HEK293 (cell line): ENCODE results near the gene DGKQ.

DNA sequence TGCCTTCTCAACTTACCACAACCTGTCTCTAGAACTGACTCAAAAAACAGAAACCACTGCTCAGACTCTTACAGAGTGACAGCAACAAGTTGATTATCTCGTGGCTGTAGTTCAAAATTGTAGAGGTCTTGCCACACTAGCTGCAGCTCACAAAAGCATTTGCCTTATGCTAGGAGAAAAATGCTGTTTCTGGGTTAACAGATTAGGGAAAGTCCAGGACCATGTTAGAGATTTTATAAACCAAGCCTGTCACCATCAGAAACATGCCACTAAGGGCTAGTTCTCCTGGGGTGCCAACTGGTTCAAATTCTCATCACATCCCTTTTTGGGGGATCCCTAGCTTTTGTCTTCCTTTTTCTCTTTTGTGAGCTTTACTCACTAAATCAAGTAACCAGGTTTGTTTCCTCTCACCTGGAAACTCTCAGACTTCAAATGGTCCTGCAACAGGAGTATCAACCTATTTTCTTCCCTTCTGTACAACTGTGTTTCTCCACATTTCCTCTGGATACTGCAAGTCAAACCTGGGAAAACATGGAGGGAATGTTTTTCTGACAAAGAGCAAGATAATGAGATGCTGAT lies 63.5 kb downstream of the ZNF721 start:
- PRO-cap = no peak
- RRBS, 2 experiments = no CpG with 5 or more reads among the region's 1 CpG

GRCh38 chr4:472839-473223 lies 26.1 kb downstream of the ZNF721 start:
- PRO-cap = no peak
- RRBS, 2 experiments = no CpG with 5 or more reads among the region's 4 CpGs

DNA sequence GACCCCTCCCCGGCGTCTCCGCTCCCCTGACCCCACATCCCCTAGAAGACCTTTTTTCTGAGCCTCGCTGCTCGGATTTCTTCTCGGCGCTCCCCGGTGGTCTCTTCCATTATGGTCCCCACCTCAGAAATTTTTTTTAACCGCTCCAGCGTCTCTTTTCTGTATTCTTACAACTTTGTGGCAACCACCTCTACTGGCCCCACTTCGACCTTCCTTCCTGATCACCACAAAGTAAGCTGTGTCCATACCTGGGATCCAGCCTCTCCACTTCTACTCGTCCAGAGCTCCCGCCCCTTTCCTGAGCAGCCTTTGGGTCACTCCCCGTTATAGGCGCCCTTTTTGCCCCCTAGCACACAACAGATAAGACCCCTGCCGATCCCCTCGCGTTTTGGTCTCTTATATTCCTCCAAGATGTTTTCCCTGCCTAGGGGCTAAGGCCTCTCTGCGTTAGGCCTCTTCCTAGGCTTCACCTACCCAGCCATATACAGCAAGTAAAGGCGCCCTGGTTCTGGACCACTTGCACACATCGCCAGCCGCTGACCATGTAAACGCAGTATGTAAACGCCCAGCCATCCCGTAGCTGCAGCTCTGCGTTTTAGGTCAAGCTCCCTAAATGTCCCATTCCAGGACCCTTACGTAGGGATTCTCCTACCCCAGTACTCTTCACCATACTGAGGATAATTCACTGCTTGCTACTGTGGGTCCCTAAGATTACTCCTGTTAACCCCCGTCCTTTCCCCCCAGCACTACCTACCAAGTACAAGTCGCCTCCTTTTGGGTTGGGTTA lies 678 bp downstream of the PIGG start:
- PRO-cap = unidirectional peak, minus-strand start at position 242 of the sequence
- RRBS, 2 experiments = 2% methylated on average over 8 of the region's 29 CpGs

DNA sequence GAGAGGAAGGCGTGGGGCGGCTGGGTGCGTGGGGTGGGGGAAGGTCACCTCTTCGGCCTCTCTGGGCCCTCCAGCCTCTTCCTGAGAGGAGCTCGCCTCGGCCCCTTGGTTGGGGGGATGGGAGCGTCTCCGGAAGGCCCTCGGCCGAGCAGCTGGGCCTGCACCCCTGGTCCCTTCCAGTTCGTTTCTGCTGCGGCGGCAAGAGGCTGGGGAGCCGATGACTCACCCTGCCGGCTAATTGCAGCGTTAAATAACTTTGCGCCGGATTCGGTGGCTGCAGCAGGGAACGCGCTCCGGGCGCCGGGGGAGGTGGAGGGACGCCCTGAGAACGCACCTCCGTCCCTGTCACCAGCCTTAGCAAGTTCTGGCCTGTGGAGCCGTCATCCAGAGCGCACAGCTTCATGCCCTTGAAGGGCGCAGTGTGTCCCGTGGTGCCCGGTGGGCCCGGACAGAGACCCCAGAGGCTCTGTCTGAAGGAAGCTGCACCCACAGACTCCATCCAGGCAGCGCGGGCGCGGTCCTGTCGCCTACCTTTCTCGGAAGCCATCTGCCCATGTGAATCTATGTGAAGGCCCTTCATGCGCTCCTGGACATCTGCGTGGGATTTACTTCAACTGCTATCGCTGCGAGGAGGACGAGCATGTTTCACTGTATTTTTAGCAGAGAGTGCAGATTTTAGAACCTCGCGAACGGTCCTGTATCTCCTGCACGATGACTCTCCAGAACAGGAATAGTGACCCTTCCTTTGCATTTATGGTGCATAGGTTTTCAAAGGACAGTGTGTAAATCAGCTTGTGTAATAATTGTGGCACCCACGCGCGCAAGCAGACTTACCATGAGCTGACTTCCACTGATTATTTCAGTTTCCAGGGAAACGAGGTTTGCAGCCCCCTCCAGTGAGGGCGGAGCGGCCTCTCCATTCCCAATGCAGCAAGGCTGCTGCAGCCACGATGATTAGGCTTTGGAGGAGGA lies 1.6 kb upstream of the TMEM271 start:
- PRO-cap = no peak
- RRBS, 2 experiments = 0 to 7% methylated on average over 5 of the region's 55 CpGs

- PRO-cap = no peak
- RRBS, 2 experiments = 83 to 100% methylated on average over 2 of the region's 11 CpGs
Measured at GRCh38 chr4:672222-672653, 1.8 kb downstream of the ATP5ME start.

DNA sequence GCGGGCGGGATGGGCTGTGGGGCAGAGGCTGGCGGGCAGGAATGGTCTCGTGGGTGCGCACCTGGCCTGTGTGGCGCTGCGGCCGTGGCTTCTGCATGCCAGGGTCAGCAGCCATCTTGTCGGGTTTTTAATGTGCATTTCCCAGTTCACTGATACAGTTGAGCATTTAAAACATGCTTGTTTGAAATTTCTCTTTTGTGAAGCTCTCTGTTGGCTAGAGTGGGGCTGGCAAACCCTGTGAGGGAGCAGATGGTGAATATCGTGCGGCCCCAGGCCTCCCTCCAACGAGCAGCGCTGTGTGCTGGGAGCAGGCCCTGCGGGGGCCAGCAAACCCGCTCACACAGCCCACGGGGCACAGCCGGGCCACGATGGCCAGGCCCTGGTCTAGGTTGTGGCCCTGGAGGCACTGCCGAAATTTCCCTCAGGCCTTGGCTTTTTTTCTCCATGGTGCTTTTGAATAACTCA lies 20.5 kb downstream of the PCGF3 start:
- PRO-cap = no peak
- RRBS, 2 experiments = no CpG with 5 or more reads among the region's 19 CpGs

GRCh38 chr4:730880-731359 lies 25.3 kb downstream of the PCGF3 start:
- PRO-cap = no peak
- RRBS, 2 experiments = 96 to 97% methylated on average over 16 of the region's 30 CpGs

- PRO-cap = no peak
- RRBS, 2 experiments = no CpG with 5 or more reads among the region's 24 CpGs
Measured at GRCh38 chr4:740656-741477, 35.2 kb downstream of the PCGF3 start.

GRCh38 chr4:759708-760201 lies 54.1 kb downstream of the PCGF3 start:
- PRO-cap = no peak
- RRBS, 2 experiments = 86 to 94% methylated on average over 5 of the region's 35 CpGs

GRCh38 chr4:763358-764310 lies 58.0 kb downstream of the PCGF3 start:
- PRO-cap = no peak
- RRBS, 2 experiments = 100% methylated on average over 2 of the region's 30 CpGs; no CpG with 5 or more reads in 1 of the 2 experiments

- PRO-cap = no peak
- RRBS, 2 experiments = 90 to 92% methylated on average over 14 of the region's 37 CpGs
Measured at GRCh38 chr4:791543-792281, 34.2 kb downstream of the CPLX1 start.

DNA sequence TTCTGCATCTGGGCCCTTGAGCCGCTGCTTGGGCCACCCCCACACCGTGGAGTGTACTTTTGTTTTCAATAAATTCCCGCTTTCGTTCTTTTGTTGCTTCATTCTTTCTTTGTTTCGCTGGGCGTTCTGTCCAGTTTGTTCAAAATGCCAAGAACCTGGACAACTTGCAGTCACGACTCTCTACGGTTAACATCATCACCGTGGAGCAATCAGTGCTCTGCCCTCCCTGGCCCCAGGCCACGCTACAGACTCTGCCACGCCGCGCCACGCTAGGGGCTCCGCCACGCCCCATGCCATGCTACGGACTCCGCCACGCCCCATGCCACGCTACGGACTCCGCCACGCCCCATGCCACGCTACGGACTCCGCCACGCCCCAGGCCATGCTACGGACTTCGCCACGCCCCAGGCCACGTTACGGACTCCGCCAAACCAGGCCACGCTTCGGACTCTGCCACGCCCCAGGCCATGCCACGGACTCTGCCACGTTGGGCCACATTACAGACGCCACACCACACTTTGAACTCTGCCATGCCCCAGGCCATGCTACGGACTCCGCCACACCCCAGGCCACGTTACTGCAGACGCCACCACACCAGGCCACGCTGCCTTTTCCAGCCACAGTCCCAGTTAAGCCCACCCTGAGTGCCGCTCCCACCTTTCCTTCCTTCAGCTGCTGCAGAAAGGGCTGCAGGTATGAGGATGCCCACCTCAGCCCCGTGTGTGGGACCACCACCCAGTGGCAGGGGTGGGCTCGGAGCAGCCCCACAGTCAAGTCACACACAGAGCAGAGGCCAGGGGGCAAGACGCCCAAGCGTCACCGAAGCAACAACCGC lies 26.7 kb downstream of the GAK start:
- PRO-cap = no peak
- RRBS, 2 experiments = no CpG with 5 or more reads among the region's 51 CpGs

- PRO-cap = no peak
- RRBS, 2 experiments = 93 to 98% methylated on average over 4 of the region's 18 CpGs
Measured at GRCh38 chr4:906633-907184, 25.4 kb downstream of the GAK start.

DNA sequence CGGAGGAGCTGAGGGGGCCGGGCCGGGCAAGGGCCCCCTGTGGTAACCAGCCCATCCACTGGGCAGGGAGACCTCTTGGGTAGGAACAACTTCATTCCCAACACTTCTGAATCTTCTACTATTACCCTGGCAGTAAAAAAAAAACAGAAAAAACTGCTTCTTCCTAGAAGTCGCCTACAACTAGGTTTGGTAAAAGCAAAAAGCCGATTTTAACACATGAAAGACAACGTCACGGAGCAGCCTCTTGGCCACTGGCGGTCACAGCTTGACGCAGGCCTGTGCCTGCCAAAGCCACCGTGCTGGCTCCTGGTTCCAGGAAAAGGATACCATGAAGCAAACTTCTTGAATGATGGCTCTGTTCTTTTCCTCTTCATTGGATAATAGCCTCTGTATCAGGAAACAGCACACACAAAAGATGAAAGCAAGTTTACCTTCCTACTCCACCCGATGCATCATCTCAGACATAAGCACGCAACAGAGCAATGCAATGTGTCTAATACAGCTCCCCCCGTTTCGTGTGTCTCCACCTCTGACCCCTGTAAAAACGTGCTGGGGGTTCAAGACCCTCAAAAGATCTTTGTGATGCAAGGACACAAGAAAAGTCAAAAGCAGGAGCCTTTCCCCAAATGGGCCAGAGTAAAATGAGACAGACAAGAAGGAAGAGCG lies 19.6 kb downstream of the GAK start:
- PRO-cap = no peak
- RRBS, 2 experiments = no CpG with 5 or more reads among the region's 16 CpGs

DNA sequence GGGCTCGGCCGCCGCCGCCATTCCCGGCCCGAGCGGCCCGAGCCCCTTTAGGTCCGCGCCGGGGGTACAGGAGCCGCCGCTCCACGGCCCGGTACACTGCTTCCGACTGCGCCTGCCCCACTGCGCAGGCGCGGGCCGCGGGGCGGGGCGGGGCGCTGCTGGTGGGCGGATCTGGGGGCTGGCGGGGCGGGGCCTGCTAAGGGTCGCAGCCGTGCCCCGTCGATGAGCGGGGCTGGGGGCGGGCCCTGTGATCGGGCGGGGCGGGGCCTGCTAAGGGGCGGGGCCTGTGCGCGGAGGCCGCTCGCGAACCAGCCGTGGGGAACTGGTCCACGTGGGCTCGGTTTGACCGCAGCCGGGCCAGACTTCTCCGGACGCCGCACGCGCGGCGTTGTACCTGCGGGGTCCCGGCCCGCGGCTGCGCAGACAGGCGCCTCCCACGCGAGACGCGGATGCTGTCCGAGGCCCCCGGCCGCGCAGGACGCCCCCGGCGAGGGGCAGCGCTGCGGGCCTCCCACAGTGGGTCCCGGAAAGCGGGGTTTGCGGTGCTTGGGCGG lies at the start of gene DGKQ:
Gene DGKQ, minus strand, starts transcription at position 108 of the 554 bp plus-strand sequence.
- PRO-cap = bidirectional peak, plus-strand start at position 332 of the sequence, minus-strand start at position 81 of the sequence
- RRBS, 2 experiments = 16 to 27% methylated on average over 34 of the region's 78 CpGs

DNA sequence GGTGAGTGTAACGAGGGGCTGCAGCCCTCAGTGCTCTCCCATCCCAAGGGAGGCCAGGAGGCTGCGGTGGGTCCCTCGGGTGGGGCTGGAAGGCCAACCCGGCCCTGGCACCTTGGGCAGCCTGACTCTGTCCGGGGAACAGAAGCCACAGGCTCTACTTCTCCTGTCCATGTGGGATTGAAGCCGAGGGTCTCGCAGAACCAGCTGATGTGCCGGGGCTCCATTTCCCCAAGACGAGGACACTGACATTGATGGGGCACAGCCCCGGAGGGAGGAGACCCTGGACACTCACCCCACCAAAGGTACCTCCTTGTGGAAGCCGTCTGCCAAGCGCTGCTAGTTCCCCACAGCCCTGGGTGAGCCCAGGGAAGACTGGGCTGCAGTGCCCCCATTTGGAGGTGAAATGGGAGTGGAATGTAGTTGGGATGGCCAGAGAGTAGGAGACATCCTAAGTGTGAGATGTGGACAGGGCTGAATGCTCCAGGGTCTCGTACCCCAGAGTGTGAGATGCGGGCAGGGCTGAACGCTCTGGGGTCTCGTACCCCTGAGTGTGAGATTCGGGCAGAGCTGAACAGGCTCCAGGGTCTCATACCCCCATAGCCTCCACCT lies 2.3 kb upstream of the SLC26A1 start:
- PRO-cap = no peak
- RRBS, 2 experiments = 93 to 95% methylated on average over 6 to 7 of the region's 17 CpGs

GRCh38 chr4:1010429-1011072 lies 875 bp upstream of the FGFRL1 start:
- PRO-cap = no peak
- RRBS, 2 experiments = 14 to 16% methylated on average over 12 of the region's 38 CpGs

- PRO-cap = no peak
- RRBS, 2 experiments = 100% methylated on average over 3 of the region's 23 CpGs; no CpG with 5 or more reads in 1 of the 2 experiments
Measured at GRCh38 chr4:1021554-1022205, 10.3 kb downstream of the FGFRL1 start.

- PRO-cap = no peak
- RRBS, 2 experiments = 87 to 100% methylated on average over 3 of the region's 25 CpGs
Measured at GRCh38 chr4:1022206-1022527, 10.7 kb downstream of the FGFRL1 start.

DNA sequence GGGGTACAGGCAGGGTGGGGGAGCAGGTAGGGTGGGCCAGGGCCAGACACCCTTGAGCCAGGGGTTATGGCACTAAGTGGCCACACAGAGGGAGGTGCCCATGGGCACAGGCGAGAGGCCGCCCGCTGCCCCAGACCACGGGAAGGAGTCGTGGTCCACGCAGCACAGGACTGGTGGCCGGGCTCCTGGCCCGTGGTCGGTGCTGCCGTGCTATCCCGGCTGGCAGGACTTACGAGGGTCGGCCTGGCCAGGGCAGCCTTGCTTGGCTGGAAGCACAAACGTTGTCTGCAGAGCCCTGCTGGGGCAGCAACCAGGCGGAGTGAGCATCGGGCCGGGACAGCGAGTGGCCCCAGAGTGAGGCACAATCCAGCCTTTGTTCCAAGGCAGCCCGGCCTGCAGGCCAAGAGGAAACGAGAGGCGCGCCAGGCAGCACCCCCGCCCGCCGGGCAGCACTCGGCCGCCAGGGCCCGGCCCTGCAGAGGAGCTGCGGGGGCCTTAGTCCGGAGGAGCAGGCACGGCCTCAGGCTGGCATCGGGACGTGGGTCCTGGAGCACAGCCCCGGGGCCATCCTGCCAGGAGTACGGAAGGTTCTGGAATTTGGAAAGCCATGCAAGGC lies 24.0 kb downstream of the FGFRL1 start:
- PRO-cap = no peak
- RRBS, 2 experiments = 95% methylated on average over 14 to 19 of the region's 35 CpGs